HT1080 (cell line): Measurements from ENCODE around the gene CUBN.

DNA sequence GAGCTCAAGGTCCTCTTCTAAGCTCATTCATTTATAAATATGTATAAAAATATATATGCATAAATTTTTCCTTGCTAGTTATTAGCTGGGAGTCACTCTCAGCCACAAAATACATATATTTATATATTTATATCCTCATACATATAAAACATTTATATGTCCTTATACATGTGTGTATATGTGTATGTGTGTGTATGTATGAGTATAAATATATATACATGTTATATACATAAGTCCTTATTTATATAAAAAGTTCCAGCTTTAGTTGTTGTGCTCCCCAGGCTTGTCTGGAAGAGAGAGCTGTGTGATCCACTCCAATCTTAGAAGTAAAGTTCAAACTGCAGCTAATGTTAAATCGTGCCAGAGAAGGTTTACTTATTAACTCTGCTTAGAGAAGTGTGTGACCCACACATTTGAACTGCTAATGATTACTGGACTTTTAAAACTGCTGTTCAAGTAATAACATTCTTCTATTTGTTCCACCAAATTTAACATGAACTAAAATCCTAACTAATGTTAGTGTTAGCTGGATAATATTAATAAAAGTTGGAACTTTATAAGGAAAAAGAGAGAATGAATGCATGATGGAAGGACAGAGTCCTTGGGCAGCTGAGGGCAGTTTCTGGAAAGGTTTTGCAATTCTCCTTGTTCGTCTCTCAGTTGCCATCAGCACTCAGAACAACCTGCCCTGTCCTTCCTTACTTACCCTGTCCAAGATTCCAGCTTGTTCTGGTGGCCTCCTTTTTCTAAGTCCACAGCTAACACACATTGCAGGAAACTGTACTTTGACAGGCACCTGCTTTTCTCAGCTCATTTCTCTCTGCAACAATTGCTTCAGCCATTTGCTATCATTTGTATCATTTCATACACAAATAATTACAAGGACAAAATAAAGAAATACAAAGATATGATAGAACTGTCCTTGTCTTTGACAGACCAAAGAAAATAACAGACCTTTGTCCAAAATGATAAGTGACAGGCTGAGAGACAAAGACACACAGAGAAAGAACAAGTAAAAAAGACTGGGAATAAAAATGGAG is 162.6 kb downstream of the FAM107B start:
RAMPAGE:
- cytosol, long total RNA = no peak
- long total RNA = no peak
- nucleus, long total RNA = no peak

DNA sequence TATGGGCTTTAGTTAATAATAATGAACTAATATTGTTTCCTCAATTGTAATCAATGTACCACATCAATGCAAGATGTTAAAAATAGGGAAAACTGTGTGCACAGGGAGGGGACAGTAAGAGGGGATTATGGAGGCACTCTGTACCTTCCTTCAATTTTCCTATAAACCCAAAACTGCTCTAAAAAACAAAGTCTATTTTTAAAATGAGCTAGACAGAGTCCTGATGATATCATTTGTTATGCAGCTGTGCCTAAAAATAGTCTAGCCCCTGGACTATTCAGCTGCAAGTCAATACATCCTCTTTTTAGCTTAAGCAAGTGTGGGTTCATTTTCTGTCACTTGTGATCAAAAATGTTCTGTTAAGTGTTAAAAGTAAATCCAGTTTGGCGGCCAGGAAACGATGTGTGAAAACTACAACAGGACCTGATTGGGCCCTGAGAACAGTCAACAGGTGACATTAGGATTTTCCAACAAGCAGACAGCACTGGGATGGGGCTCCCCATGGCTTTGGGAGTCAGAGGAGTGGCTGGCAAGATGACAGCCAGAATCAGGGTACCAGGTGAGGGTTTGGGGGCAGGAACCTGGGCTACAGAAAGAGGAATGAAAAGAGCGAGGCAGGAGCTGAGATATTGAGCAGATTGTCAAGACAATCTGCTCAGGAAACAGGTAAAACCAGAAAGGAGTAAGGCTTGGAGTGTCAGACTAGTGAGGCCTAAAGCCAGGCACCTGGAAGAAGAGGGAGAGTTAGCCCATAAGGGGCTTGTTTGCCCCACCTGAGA is 33.9 kb downstream of the FAM107B start:
RAMPAGE:
- cytosol, long total RNA = no peak
- long total RNA = no peak
- nucleus, long total RNA = no peak

GRCh38 chr10:15253984-15254335 is 85.5 kb upstream of the NMT2 start:
RAMPAGE:
- cytosol, long total RNA = no peak
- long total RNA = no peak
- nucleus, long total RNA = no peak

DNA sequence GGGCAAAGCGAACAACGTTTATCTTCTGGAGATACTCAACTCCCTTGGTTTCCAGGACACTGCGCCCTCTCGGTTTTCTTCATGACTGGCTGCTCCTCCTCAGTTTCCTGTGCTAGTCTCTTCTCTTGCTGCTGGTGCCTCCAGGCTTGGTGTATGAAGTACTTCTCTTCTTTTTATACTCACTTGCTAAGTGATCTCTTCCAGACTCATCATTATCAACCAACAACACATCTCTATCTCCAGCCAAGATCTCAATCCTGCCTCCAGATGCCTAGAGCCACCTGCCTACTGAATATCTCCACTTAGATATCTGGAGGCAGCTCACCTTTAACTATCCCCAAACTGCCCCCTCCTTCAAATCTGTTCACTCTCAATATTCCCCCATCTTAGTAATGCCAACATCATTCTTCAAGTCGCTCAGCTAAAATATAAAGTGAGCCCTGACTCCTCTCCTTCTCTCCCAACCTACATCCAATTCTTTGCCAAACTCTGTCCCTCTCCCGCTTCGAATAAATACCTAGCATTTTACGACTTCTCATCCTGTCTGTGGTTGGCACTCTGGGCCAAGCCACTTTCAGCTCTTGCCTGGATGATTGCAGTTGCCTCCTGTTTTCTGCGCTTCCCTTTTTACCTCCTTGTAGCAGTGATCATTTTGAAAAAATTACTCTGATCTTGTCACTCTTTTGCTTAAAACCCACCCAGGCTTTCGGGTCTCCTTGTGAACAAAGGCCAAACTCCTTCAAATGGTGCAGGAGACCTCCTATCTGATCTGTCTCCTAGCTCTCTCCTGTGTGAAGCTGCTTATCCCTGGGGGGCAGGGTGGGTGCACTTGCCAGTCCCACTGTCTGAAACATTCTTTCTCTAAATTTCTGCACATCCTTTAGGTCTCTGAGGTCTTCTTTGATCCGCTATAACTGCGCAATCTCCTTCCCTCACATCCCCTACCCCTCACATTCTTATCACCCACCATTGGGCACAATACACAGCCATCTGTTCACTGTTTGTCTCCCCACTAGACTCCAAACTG is 114.6 kb upstream of the C1QL3 start:
RAMPAGE:
- cytosol, long total RNA = no peak
- long total RNA = no peak
- nucleus, long total RNA = no peak

DNA sequence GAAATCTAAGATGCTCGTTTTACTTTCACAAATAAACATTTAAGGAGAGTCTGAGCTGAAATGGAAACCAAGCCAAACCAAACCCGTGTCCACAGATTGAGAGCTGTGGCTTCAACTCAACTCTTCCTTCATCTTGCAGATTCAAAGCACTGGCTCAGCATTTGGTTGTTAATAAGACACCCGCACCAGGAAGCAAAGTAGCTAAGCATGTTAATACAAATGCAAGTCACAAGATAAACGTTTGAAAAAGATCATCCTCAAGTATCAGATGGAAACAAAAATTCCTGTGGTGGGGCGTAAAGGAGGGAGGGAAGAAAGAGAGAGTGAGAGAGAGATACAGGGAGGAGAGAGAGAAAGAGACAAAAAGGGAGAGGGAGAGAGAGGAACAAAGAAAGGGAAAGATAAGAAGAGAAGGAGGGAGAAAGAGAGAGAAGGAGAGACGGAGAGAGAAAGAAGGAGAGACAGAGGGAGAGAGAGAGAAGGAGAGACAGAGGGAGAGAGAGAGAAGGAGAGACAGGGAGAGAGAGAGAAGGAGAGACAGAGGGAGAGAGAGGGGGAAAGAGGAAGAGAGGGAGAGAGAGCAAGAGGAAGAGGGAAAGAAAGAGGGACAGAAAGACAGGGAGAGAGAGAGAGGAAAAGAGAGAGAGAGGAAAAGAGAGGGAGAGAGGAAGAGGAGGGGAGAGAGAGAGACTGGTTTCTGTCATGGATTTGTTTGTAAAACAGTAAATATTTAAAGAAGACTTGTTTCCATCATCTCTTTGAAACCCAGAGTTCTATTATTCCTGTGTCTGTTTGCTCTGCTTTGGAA is 150.3 kb upstream of the RSU1 start:
RAMPAGE:
- cytosol, long total RNA = no peak
- long total RNA = no peak
- nucleus, long total RNA = no peak

RAMPAGE:
- cytosol, long total RNA = no peak
- long total RNA = no peak
- nucleus, long total RNA = no peak
These were observed 120.4 kb downstream of the CUBN start for GRCh38 chr10:17009017-17009895.

DNA sequence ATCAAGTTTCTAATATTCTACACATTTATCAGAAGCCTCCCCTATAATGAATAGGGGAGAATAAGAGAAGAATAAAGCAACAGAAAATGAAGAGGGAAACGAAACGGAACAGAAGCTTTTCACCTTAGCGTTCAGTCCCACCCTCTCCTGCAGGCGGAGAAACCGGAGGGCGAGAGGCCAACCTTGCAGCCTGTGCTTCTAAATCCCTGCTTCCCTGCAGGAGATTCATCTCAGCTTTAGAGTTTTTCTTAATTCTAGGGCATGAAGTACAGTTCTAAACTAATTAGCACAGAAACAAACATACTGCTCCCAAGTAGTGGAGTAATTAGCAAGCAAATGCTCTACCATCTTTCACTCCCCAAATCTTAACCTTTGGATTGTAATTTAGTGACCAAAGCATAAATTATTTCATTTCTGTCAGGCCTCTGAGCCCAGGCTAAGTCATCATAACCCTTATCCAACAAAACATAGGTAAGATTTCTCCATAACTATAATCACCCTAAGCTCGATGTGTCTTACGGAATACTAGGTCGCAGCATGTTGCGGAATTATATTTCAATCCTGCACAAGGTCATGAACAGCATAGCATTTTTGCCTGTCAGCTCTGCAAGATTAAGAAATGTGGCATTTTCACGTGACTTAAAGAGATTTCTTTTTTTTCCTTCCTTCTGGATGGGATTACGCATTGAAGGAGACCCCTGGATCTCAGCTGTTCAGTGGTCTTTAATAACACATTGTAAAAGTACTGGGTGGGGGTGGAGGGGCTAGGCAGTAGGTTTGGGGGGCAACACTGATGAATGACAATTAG is 107.0 kb downstream of the CUBN start:
RAMPAGE:
- cytosol, long total RNA = no peak
- long total RNA = no peak
- nucleus, long total RNA = no peak

GRCh38 chr10:17129714-17130292 is at the start of gene CUBN:
Gene CUBN (minus strand): TSS chr10:17129811.
RAMPAGE:
- cytosol, long total RNA = no peak
- long total RNA = no peak
- nucleus, long total RNA = no peak

DNA sequence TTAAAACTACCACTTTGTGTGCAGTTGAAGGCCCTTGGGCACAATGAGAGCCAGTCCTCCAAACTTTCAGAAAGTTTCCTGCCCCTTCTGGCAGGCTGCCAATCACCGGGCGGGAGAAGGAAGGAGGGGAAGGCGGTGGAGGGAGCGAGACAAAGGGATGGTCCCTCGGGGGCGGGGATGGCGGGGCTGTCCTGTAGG is 2.1 kb downstream of the VIM start:
RAMPAGE:
- cytosol, long total RNA = no peak
- long total RNA = no peak
- nucleus, long total RNA = no peak

GRCh38 chr10:17472800-17473244 is 18.4 kb upstream of the ST8SIA6 start:
RAMPAGE:
- cytosol, long total RNA = no peak
- long total RNA = no peak
- nucleus, long total RNA = no peak

DNA sequence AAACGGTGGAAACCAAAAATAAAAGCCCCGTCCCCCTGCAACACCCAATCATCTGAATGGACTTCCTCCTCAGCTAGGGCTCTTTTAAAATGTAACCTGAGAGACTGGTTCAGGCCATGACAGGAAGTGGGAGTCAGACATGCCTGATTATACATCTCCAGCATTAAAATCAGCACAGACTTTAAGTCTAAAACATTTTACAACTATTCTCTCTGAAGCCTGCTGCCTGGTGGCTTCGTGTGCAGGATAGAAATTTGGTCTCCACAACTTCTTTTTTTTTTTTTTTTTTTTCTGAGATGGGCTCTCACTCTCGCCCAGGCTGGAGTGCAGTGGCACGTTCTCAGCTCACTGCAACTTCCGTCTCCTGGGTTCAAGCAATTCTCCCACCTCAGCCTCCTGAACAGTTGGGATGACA is 30.3 kb downstream of the HACD1 start:
RAMPAGE:
- cytosol, long total RNA = no peak
- long total RNA = no peak
- nucleus, long total RNA = no peak

RAMPAGE:
- cytosol, long total RNA = no peak
- long total RNA = no peak
- nucleus, long total RNA = no peak
These were observed 40.3 kb downstream of the MRC1 start for GRCh38 chr10:17849369-17849854.

GRCh38 chr10:17891373-17892040 is 60.2 kb upstream of the SLC39A12 start:
RAMPAGE:
- cytosol, long total RNA = no peak
- long total RNA = no peak
- nucleus, long total RNA = no peak

DNA sequence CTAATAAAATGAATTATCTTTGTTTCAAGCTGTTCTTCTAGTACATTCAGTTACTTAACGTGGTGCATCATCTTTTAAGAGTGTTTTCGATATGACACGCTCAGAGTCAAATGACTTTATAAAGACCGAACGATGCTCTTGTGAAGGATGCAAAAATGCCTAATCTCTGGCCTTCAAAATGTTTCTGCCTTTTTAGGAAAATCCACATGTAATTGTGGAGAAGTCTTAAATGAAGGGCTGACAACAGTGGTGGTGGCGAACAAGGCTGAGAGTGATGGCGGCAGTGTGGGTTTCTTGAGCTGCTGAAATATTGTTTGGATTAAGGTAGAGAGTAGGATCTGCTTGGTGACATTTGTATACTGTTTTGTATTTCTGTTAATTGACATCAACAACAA is 47.5 kb downstream of the CACNB2 start:
RAMPAGE:
- cytosol, long total RNA = no peak
- long total RNA = no peak
- nucleus, long total RNA = no peak

RAMPAGE:
- cytosol, long total RNA = no peak
- long total RNA = no peak
- nucleus, long total RNA = no peak
These were observed 56.7 kb downstream of the CACNB2 start for GRCh38 chr10:18196898-18197442.

RAMPAGE:
- cytosol, long total RNA = no peak
- long total RNA = no peak
- nucleus, long total RNA = no peak
These were observed 74.9 kb downstream of the CACNB2 start for GRCh38 chr10:18215174-18215435.

DNA sequence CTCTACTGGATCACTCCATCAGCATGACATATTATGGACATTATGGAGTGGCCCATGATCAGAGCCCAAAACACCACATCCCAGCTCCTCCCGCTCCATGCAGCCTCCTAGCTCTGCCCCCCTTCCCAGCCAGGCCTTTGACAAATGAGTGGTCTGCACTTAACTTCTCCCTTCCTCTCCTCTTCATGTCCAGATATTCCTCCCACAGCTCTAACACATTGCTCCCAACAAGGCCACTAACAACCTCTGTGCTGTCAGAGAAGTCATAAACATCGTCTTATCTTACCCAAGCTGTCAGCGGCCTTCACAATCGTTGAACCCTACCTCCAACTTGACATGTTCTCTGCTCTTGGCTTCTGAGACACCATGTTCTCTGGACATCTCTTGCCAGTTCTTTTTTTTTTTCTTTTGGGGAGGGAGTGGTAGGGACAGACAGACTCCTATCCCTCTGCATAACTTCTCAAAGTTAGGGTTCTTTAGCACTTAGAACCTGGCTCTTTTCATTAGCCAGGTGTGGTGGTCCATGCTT is 187.6 kb downstream of the NSUN6 start:
RAMPAGE:
- cytosol, long total RNA = no peak
- long total RNA = no peak
- nucleus, long total RNA = no peak

DNA sequence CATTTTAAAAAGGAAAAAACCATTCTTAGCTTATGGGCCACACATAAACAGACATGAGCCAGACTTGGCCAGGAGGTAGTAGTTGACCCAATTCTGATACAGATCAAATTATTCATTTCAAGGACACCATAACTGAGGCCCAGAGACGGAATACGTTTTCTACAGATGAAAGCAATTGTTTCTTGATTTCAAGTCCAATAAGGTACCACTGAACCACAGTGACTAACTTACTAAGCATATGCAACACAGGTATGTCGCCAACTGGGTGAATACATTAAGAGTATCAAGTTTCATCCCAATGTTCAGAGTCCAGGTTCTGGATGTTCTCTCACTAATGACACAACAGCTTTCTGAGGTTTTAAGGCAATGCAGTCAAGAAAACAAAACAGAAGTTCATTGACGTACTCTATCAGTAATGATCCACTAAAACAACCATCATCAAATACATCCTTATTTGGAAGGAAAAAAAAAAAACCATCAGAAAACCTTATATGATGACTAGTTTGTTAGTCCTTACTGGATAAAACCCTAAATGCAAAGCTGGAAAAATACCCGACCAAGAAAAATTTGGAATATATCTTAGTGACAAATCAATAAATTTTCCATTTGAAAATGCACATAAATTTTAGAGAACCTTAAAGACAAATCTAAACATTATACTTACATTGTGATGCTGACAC is 35.7 kb downstream of the NSUN6 start:
RAMPAGE:
- cytosol, long total RNA = no peak
- long total RNA = no peak
- nucleus, long total RNA = no peak

GRCh38 chr10:19638365-19639202 is 177.6 kb upstream of the PLXDC2 start:
RAMPAGE:
- cytosol, long total RNA = no peak
- long total RNA = no peak
- nucleus, long total RNA = no peak

DNA sequence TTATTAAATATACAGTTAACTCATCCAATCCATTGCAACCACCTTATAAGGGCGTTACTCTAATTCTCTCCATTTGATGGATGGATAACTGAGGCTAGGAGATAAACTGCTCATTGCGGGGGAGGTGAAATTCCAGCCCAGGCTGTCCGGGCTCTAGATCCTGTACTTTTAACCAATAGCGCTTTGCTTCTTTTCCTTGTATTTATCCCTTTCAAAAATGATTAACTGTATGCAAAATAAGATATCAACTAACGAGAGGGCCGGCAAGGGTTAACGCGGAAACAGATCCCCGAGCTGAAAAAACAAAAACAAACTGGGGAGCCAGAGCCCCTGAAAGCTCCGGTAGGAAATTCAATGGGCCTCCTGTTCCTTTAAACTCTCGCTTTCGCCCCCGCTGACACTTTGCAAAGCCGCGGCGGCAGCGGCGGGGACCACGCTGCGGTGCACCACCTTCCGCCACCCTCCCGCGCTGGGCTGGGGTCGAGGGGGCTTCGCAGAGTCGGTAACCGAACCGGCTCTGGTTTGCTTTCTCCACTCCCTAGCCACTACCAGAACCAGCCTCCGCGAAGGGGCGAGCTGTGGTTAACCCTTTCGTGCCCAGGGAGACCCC is 984 bp upstream of the PLXDC2 start:
RAMPAGE:
- cytosol, long total RNA = no peak
- long total RNA = no peak
- nucleus, long total RNA = no peak